Non-pigmented ciliary epithelial cell (primary cell): ENCODE measurements around a stretch of chr21.

GRCh38 chr21:39030312-39030910, 152.8 kb downstream of the PSMG1 start:
- RRBS = no CpG with 5 or more reads among the region's 10 CpGs

- RRBS = 14% methylated on average over 5 of the region's 20 CpGs
Observed at GRCh38 chr21:39086870-39087680, 96.2 kb downstream of the PSMG1 start.

DNA sequence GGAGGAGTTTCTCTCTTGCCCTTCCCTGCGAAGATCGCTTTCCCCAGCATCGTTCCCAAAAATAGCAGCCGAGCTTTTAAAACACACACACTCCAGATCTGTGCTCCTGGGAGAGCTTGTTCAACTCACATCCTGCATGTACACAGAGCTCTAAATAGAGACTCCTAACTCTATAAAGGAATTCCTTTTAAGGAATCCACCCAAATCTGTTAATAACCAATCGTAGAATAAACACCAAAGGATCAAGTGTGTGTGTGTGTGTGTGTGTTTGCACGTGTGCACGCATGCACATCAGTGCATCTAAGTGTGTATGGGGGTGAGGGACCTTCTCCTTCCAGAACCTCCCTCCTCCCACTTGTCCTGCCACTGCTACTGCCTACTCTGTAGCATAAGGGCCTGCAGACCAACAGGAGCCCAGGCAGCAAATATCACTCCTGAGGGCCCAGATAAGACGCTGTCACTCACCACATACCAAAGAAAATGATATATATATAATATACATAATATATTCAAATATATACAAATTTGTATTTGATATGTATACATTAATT, 58.4 kb downstream of the PSMG1 start:
- RRBS = no CpG with 5 or more reads among the region's 8 CpGs

- RRBS = no CpG with 5 or more reads among the region's 2 CpGs
Observed at GRCh38 chr21:39141714-39142088, 41.5 kb downstream of the PSMG1 start.

DNA sequence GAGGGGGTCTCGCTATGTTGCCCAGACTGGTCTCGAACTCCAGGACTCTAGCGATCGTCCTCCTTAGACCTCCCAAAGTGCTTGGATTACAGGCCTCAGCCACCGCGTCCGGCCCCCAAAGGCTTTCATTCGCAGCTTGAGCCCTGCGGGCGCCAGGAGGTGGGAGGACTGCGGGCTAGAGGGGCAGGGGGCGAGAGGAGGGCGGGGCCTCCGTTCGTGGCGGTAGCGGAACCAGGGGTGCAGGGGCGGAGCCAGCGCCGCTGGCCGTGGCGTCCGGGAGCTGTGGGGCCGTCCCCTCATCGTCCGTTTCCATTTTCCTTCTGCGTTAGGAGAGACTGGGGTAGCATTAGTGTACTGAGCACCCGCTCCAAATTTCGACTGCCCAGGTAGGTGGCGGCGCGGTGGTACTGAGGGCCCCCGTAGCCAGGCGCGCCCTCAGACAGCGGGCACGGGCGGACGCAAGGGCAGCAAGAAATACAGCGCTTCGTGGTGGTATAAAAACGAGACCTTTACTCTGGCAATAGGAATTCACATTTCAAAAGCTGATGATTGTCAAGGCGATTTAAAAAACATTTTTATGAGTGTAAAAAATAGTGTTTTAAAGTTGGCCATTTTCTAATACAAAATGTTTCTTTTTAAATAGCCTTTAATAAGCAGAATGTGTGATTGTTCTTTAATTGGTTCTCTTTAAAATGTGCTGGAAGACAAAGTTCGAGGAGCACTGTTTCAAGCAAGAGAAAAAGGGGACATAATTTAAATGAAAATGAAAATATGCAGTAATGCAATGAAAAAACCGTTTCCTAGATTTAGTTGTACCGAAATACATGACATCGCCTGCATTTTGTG, 661 bp upstream of the PSMG1 start:
- RRBS = no CpG with 5 or more reads among the region's 47 CpGs

DNA sequence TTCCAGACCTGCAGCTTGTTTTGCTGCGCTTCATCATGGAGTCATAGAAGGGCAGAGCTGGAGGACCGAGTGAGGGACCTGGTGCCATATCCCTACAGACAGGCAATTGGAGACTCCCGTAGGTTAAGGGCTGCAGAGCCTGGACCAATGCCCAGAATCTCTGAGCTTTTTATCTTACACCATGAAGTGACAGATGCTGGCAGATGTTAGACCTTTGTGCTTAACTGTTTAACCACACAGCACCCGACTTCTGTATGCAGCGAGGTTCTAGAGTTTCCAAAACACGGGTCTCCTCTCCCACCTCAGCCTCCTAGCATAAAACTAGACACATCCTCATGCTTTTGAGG, 47.4 kb downstream of the B3GALT5 start:
- RRBS = no CpG with 5 or more reads among the region's 6 CpGs

DNA sequence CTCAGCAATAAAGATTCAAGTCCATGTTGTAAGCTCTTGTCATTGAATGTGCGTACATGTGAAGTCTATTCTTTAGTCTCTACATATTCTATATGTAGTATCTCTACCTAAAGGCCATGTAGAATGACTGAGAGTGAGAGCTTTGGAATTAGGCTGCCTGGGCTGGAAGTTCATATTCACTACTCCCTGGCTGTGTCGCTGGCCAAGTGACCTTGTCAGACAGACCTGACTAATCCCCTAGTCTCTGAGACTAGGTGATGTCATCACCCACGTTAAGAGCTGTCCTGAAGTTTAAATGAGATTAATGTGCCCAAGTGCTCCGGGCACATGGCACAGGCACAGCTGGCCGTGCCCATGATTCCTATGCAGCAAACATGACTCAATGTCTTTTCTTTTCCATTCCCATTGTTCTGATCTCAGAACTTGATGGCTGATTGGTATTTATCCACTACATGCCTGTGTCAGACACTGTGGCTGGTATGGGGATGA, 180.7 kb downstream of the PCP4 start:
- RRBS = no CpG with 5 or more reads among the region's 5 CpGs

- RRBS = no CpG with 5 or more reads among the region's 4 CpGs
Observed at GRCh38 chr21:41155972-41156360, 12.0 kb upstream of the BACE2 start.

DNA sequence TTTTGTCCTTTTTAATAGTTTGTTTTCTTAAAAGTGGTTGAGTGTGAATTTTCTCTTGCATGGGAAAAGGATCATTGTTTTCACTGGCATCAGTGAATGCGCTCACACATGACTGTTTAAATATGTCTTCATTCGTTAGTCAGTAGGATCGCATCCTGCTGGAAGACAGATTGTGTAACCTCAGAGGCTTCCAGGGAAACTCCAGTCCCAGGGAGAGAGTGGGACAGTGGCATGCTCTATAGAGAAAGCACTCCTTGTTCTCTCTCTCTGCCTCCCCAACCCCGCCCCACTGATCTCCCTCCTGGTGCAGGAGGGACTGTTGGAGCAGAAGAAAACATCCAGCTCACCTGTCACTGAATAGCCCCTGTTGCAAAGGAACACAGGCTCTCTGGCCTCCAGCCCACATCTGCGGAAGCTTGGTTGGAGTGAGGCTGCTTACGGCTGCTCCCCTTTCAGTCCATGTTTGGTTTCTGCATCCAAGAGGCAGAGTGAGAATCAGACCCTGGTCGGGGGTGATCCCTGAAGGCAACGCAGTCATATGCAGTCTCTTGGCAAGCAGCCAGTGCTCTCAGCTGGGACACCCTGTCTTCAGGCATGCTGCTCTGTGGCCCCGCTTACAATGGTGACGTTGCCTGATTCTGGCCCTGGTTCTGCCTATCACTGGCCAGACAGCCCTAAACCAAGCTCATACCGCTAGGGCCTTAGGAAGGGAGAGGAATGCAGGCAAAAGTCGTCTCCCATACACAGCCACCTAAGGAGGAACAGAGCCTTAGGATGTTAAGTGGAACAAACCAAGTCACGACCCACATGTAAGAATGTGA, 39.6 kb downstream of the BACE2 start:
- RRBS = no CpG with 5 or more reads among the region's 13 CpGs

DNA sequence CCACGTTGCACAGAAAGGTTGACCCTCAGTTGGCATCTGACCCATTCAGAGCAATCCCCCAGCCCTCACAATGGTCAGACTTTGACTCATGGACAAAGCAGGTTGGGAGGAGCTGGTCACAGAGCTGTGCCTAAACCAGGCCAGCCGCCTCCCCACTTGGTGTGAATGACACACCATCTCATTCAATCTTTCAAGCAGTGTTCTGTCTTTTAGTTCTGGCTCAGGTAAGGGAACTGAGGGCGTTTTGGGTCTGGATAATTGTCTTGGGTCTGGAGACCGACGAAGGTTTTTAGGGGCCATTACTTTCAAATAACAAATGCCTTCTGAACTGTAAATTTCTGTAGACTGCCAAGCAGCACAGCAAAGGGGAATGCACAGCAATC, 48.5 kb upstream of the TMPRSS2 start:
- RRBS = no CpG with 5 or more reads among the region's 5 CpGs

DNA sequence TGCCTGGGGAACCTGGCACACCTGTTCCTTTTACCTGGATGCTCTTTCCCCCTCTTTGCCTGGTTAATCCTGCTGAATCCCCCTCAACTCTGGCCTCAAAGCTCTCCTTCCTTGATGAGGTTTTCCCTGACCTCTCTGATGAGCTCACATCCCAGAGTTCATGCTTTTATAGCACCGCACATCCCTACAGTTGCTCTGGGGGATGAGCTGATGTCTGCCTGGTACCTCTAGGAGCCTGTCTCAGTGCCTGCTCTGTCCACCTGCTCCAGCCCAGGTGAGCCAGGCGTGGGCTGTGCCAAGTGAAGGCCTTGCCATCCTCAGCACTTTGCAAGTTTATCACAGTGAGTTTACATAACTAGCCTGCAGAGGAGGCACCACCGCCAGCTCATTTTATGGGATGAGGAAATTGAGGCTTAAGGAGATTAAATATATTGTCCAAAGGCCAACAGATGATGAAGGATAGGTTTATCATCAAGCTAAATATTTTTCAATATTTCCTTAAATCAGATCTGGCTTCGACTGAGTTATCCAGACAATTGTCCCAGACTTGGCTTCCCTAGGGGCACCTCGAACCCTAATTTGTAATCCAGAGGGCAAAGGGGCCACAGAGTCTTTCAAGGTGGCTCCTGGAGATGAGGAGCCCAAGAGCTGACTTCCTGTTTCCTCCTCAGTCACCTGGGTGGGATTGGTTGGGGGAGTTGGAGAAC, 58.7 kb upstream of the TMPRSS2 start:
- RRBS = no CpG with 5 or more reads among the region's 5 CpGs

DNA sequence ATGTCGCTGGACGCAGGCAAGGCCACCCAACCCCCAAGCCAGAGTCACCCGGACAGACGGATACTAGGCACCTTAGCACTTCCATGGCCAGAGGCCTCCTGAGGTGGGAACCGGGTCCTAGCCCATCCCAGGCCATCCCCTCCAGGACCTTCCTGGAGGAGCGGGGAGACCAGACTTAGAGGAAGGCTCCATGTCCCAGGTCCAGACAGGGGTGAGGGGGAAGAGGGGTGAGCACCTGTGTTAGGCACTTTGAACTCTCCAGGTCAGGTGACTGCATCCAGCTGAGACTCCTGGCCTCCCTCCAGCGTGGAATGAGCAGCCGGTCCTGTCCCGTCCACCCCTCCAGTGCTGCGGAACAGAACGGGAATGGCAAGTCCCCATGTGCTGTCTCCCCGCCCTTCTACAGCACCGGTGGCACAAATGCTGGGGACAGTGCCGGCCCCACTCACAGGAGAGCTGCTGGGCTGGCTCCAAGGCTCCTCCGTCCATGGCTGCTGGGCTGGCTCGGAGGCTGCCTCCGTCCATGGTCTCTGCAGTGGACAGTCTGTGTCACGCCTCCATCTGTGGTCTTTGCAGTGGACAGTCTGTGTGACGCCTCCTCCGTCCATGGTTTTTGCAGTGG, 53.0 kb downstream of the RIPK4 start:
- RRBS = 91% methylated on average over 8 of the region's 20 CpGs

DNA sequence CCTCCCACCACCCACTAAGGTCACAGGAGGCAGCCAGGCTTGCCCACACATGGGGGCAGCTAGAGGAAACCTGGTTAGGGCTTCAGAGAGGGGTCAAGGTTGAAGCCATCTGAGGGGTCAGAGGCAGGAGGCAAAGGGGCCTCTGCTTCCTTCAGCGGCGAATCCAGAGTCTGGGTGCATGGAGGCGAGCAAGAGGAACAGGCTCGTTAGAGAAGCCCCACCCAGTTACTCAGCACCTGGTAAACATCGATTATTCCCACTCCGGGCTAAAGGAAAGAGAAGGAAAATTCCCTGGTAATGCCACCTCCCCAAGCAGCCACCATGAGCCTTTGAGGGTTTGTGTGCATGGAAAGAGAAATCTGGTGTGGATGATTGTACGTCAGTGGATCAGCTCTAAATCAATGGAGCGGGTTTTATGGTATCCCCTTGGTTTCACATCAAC, 36.9 kb downstream of the RIPK4 start:
- RRBS = no CpG with 5 or more reads among the region's 8 CpGs

- RRBS = no CpG with 5 or more reads among the region's 8 CpGs
Observed at GRCh38 chr21:41759234-41759734, 7.6 kb downstream of the RIPK4 start.

GRCh38 chr21:41765852-41766846, 703 bp downstream of the RIPK4 start:
- RRBS = 3% methylated on average over 23 of the region's 88 CpGs

- RRBS = no CpG with 5 or more reads among the region's 15 CpGs
Observed at GRCh38 chr21:41800087-41800737, 33.4 kb upstream of the RIPK4 start.

GRCh38 chr21:41885224-41886384, 6.5 kb upstream of the PRDM15 start:
- RRBS = no CpG with 5 or more reads among the region's 29 CpGs

- RRBS = 5% methylated on average over 3 of the region's 23 CpGs
Observed at GRCh38 chr21:41888290-41889593, 9.6 kb upstream of the PRDM15 start.

DNA sequence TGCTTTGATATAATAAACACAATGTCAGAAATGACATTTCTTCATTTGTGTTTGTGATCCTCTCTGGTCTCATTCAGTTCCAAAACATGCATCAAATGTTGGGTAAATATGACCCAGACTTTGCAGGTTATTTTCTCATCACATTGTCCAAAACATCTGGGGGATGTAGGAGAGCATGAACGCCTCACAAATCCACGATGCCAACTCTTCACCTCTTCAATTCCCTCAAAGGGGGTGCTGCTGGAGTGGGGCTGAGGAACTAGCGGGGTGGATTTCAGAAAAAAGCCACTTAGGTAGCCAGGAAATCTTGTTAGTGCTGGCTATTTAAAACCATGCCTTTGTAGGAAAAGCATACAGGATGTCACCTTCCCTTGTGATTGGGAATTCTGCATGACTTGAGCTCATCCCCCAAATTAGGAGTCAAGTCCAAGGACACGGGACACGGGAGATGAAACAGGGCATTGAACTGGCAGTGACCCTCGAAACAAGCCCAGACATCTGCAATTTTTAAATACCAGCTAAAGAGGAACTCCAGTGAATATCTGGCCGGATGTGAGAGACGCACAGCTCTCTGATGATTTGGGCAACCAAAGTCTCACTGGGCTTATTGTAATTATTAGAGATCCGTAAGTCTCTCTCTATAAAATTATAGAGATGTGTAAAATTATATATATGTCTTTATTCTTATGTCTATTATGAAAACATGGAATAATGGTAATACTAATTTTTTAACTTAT, 32.9 kb downstream of the C2CD2 start:
- RRBS = no CpG with 5 or more reads among the region's 9 CpGs

GRCh38 chr21:41927749-41928325, 26.0 kb downstream of the C2CD2 start:
- RRBS = no CpG with 5 or more reads among the region's 13 CpGs